HT1080 (cell line): Measurements from ENCODE around the genes STX8 and DHRS7C.

GRCh38 chr17:8266531-8267312 lies 17.6 kb downstream of the PFAS start:
RAMPAGE:
- cytosol, long total RNA = no peak
- long total RNA = no peak
- nucleus, long total RNA = no peak

DNA sequence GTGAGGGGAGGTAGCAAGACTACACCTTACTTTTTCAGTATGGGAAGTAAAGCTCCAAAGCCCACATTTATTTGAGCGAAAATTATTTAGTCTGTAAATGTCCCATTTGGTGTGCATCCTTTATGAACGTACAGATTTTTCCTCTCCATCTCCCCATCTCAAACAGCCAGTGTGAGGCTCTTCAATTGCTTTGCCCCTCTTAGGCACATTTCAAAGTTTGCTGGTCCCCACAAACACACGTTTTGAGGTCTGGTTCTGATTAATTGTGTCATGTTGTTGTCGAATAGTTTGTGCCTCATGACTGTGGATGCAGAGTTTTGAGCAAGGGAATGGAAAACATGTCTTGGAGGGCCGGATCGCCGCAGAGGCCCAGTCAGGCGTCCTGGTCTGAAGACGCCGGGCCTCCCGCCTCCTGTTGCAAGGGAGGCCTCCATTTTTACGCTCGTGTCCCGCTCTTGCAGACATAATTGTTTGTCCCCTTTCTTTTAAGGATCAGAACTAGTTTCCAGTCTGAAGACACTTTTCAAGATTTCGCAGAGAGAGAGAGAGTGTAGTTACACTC lies 3.1 kb downstream of the NTN1 start:
RAMPAGE:
- cytosol, long total RNA = no peak
- long total RNA = no peak
- nucleus, long total RNA = no peak

DNA sequence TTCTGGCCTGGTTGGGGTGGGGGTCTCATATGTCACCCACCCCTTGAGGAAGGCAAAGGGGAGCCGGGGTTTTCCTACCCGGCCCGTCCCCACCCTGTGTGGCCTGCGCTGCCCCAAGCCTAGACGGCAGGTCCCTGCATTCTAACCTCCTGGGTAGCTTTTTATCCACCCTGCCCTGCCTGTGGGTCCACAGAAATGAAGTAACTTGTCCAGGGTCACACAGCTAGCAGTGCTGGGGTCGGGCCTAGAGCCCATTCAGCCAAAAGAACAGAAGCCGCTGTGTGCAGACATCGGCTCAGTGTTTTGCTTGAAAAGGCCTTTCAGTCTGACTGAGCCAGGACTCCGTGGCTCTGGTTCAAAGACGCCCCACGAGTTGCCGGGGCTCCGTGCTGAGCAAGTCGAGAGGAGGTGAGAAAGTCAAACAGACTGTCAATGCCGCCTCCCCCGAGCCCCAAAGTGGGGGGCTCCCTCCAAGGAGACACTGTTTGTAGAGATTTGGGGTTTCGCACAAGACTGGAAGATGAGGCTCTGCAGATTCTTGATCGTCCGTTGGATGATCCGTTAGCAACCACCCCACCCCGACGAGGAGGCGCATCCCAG lies 226.1 kb downstream of the NTN1 start:
RAMPAGE:
- cytosol, long total RNA = no peak
- long total RNA = no peak
- nucleus, long total RNA = no peak

DNA sequence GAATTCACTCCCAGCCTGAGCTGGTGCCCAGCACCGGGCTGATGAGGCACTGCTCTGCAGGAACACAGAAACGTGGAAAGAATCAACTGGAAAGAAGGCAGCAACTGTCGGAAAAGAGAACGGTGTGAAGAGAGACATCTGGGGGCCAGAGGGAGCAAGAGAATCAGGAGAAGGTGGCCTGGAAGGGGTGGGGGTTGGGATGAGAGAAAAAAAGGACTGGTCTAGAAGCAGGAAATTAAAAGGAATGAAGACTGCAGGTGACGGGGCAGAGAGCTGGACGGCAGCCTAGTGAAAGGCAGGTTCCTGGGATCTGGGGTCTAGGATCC lies 239.5 kb downstream of the NTN1 start:
RAMPAGE:
- cytosol, long total RNA = no peak
- long total RNA = no peak
- nucleus, long total RNA = no peak

DNA sequence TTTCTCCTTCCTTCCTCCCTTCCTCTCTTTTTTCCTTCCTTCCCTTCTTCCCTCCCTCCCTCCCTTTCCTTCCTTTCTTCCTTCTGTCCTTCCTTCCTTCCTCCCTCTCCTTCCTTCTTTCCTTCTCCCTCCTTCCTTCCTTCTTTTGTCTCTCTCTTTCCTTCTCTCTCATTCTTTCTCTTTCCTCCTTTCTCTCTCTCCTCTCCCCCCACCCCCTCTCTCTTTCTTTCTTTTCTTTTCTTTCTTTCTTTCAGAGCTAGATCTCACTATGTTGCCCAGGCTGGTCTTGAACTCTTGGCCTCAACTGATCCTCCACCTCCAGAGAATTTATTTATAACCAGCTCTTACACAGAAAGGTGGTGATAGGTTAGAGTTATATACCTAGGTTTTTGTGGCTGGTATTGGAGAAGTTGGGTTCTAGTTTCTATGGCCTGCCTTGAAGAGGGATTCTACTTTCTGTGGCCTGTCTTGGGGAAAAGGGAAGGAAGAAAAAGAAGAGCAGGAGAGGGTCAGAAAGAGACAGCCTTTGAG lies 247.7 kb downstream of the STX8 start:
RAMPAGE:
- cytosol, long total RNA = no peak
- long total RNA = no peak
- nucleus, long total RNA = no peak

DNA sequence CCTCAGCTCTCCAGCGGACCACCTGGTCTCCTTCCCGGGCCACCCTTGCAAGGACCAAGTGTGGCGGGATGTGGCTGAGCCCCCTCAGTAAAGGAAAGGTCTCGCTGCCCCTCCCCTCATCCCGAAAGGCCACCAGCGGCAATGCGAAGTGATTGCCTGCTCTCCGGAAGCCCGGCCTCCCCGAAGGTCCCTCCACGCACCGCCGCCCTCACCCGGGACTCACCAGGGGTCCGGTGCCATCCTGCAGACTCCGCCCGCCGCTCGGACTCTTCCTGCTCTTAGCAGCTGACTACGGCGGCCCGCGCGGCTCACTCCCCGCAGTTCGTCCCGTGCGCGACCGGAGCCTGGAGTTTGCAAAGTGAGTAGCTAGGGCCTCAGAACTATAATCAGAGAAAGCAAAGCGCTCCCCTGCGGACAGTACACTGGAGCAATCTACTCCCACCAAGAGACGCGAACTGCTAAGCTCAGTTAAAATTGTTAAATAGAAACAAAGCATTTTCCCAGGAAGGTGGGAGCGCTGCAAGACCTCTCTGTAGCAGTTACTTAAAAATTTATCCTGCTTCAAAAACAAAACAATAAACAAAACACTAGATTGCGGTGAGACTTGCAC lies at the start of gene STX8:
TSS of gene STX8 (minus strand) at position 252 of the 610 bp plus-strand sequence.
RAMPAGE:
- cytosol, long total RNA = start-site peak on the minus strand centred at position 252 of the sequence, 20 bp wide, 347 and 590 reads in 2 replicates
- long total RNA = start-site peak on the minus strand centred at position 245 of the sequence, 5 bp wide, 43 reads
- nucleus, long total RNA = start-site peak on the minus strand centred at position 253 of the sequence, 17 bp wide, 99 and 26 reads in 2 replicates

DNA sequence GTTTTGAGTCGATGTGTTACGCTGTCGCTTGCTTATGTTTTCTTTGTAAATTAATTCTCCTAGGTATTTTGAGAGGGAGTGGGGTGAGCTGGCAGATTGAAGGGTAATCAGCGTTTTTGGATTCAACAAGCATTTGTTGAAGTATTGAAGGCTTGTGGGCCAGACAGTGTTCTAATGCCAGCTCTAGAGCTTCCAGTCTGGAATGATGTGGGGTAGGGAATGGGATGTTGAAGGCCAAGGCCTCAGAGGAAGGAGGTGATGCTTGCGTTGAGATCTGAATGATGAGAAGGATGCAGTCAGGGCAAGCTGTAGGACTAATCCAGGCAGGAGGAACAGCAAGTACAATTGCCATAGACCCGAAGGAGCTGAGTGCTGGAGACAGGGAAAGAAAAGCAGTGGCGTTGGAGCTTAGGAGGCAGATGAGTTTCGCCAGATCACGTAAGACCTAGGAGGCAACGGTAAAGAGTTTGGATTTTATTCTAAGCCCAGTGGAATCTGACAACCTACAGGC lies 1.0 kb downstream of the USP43 start:
RAMPAGE:
- cytosol, long total RNA = no peak
- long total RNA = no peak
- nucleus, long total RNA = no peak

RAMPAGE:
- cytosol, long total RNA = no peak
- long total RNA = no peak
- nucleus, long total RNA = no peak
Observed at GRCh38 chr17:9726095-9726669, 65.2 kb downstream of the DHRS7C start.

DNA sequence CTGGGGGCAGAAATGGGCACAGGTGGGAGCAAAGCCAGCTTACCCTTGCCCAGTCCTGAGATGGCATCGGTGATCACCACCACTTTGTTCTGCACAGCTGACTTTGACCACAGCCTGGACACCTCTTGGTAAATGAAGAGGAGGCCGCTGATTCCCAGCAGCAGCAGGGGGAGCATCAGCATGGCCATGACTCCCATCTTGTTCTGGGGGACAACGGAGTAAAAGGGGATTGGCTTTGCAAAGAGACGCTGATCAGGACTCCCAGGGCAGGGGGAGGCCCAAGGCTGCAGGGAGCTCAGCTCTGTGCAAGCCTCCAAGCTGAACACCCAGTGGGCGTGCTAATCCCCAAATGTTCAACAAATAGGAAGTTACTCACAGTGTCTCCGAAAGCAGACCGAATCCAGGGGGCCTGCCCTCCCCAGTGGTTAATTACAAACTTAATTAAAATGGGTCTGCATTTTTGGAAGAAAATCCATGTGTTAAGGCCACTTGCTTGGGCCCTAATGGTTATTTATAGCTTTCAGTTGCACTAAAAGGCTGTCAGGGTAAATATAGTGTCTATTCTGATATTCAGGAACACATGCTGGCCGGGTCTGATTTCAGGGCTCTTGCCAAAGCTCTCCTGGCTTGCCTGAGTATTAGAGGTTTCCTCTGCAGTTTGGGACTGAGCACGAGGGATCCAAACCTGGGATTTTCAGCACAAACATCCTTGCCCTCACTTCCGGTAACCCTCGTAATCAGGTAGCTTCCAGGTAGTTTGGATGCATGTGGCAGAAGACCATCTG lies at the start of gene DHRS7C:
TSS of gene DHRS7C (minus strand) at position 505 of the 785 bp plus-strand sequence.
RAMPAGE:
- cytosol, long total RNA = no peak
- long total RNA = no peak
- nucleus, long total RNA = no peak

GRCh38 chr17:10021187-10021817 lies 116.2 kb upstream of the RCVRN start:
RAMPAGE:
- cytosol, long total RNA = no peak
- long total RNA = no peak
- nucleus, long total RNA = no peak

DNA sequence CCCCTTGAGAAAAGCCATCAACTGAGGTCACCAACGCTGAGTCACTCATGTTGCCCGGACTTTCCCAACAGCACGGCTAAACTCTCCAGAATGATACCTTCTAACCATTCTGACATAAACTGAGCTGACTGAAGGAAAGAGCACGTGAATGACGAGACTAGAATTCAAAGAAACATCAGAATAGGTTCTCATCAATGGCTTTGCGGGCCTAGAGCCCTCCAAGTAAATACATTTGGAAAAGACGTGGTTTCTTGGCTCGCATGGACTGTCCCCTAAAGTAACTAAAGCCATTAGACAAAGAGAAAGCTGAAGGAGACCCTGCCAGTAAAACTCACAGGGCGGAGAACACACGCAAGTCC lies 146.2 kb upstream of the RCVRN start:
RAMPAGE:
- cytosol, long total RNA = no peak
- long total RNA = no peak
- nucleus, long total RNA = no peak

RAMPAGE:
- cytosol, long total RNA = no peak
- long total RNA = no peak
- nucleus, long total RNA = no peak
Observed at GRCh38 chr17:10077843-10078377, 120.5 kb downstream of the GAS7 start.

DNA sequence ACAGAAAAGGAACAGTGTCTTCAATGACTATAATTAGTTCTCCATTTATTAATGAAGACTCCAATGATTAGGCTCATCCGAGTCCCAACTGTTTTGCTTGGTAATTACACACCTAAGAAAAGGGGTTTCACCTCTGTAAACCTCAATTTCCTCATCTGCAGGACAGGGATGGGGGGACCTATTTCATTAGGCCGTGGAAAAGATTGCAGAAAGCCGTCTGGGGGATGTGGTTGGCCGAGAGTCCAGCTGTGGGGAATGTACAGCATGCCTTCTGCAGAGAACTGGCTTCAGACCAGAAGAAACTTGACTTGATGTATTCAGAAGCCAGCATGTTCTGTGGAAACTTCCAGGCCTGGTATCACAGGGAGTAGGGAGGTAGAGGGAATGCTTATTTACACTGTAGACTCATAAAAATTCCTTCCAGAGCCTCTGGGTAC lies 11.6 kb upstream of the GAS7 start:
RAMPAGE:
- cytosol, long total RNA = no peak
- long total RNA = no peak
- nucleus, long total RNA = no peak

DNA sequence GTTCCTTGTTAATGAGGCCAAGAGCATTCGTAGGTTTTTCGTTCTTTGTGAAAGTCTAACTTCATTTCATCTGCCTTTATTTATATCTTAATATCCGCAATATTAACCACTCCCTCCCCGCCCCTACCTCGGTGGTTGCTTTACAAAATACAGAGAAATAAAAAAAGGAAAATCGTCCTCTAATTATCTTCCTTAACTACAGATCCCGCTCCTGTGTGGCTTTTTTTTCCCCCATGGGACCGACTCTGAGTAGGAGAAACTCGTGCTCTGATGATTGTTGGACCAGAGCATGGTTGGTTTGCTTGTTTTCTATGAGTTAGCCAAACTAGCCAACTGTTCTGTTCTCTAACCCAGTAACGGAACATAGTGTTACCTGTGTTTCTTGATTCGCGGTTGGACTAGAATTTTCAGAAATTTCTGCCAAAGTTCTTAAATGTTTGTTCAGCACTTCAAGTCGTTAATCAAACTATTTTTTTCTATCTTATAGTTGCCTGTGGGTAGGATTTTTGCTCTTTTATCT lies 993 bp downstream of the ADPRM start:
RAMPAGE:
- cytosol, long total RNA = no peak
- long total RNA = no peak
- nucleus, long total RNA = no peak

DNA sequence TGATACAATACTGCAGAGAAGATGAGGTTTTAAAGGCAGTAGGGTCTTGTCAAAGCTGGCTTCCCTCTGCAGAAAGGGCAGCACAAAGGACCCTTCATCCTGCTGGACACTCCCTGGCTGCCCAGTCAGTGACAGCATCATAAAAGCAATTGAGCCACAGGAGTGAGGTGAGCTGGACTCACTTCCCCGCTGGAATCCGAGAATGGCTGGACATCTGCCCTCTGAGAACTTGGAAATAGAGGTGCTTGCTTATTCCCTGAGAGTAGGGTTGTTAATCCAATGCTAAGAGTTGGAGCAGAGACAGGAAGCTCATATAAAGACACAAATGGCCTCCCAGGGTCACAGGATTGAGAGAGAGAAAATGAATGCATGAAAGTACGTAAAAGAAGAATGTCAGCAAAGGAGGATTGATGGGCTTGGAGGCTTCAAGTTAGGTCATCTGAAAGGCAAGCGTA lies 3.3 kb upstream of the TMEM220 start:
RAMPAGE:
- cytosol, long total RNA = no peak
- long total RNA = no peak
- nucleus, long total RNA = no peak

RAMPAGE:
- cytosol, long total RNA = no peak
- long total RNA = no peak
- nucleus, long total RNA = no peak
Observed at GRCh38 chr17:10756684-10757403, 27.0 kb upstream of the TMEM220 start.

GRCh38 chr17:10784810-10785140 lies 19.1 kb downstream of the TMEM238L start:
RAMPAGE:
- cytosol, long total RNA = no peak
- long total RNA = no peak
- nucleus, long total RNA = no peak

DNA sequence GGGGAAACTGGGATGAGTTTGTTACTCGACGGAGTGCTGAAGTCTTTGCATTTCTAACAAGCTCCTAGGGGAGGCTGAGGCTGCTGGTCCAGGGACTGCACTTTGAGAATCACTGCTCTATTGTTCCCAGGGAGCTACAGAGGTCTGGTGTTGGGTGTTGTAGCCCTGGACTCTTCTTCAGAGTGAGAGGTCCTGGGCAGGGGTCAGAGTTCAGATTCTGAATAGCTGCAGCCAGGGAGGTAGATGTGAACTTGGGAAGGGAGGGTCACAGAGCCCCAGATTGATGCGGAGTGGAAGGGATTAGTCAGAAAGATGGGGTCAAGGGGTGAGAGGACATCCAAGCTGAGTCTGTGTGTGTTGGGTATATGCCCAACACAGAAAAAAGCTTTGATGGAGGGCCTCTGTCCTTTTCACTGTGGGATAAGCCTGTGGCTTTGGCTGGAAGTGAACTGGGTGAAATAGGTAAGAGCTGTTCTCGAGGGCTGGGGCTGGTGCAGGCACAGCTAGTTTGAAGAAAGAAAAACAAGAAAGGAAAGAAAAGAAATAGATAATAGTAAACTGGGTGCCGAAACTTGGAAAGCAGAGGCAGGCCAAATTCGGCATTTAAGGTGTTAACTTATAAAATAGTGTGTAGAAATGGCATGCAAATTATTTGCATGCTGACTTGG lies 14.0 kb downstream of the TMEM238L start:
RAMPAGE:
- cytosol, long total RNA = no peak
- long total RNA = no peak
- nucleus, long total RNA = no peak

RAMPAGE:
- cytosol, long total RNA = no peak
- long total RNA = no peak
- nucleus, long total RNA = no peak
Observed at GRCh38 chr17:10804480-10804922, 602 bp upstream of the TMEM238L start.

DNA sequence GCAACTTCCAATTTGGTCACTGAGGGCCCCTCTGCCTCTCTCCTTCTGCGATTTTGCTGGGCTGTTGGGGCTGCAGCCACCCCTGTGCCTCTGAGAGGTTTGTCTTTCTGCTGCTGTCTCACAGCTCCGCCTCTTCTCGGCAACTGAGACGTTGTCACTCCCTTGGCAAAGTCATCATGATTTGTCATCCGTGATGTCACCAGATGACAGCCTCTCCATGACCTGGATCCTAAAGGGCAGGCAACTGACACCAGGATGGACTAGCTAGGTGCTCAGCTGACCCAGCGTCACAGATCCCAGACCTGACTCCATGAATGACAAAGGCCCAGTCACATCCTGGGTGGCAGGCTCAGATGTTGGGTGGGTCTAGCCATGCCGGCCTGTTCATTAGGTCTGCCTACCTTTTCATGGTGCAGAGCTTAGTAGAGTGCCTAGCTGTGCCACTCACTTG lies 3.7 kb upstream of the TMEM238L start:
RAMPAGE:
- cytosol, long total RNA = no peak
- long total RNA = no peak
- nucleus, long total RNA = no peak